Tongue (tissue), 2 donors: Measurements from ENCODE around the gene LRCH2.

- RAMPAGE, long total RNA = no peak
Observed at GRCh38 chrX:107654671-107655690, 26.7 kb downstream of the PRPS1 start.

GRCh38 chrX:107673041-107673883, 45.0 kb downstream of the PRPS1 start:
- RAMPAGE, long total RNA = no peak

GRCh38 chrX:107675145-107675448, 46.8 kb downstream of the PRPS1 start:
- RAMPAGE, long total RNA = no peak

- RAMPAGE, long total RNA = no peak
Observed at GRCh38 chrX:107712158-107712508, 63.5 kb downstream of the TSC22D3 start.

DNA sequence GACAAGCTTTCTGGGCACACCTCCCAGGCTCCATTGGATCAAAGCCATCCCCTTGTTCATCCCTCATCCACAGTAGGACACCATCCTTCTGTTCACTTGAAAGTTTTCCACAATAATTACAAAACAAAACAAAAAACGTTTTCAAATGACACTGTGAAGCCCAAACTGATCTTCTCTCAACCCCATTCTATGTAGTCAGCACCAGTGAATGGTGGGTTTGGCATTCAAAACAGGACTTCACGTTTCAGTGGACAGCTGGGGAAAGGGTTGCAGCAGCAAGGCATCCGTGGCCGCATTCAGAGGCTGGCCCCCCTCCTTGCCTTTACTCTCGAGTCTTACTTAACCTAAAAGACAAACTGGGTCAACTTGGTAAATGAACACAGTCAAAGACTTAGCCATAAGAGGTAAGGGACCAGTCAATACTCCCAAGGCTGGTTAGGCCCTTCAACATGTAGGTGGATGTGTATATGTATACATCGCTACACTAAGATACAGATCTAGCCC, 62.2 kb downstream of the TSC22D3 start:
- RAMPAGE, long total RNA = no peak

GRCh38 chrX:107725494-107726401, 49.8 kb downstream of the TSC22D3 start:
- RAMPAGE, long total RNA = no peak

GRCh38 chrX:108018608-108019021, 26.2 kb upstream of the VSIG1 start:
- RAMPAGE, long total RNA = no peak

- RAMPAGE, long total RNA = no peak
Observed at GRCh38 chrX:108737014-108737702, 795 bp upstream of the IRS4 start.

GRCh38 chrX:109537151-109537800, 632 bp downstream of the NXT2 start:
- RAMPAGE, long total RNA = no peak

GRCh38 chrX:109688184-109689134, 44.6 kb downstream of the ACSL4 start:
- RAMPAGE, long total RNA = no peak

GRCh38 chrX:110003702-110003892, 683 bp downstream of the TMEM164 start:
- RAMPAGE, long total RNA = no peak

DNA sequence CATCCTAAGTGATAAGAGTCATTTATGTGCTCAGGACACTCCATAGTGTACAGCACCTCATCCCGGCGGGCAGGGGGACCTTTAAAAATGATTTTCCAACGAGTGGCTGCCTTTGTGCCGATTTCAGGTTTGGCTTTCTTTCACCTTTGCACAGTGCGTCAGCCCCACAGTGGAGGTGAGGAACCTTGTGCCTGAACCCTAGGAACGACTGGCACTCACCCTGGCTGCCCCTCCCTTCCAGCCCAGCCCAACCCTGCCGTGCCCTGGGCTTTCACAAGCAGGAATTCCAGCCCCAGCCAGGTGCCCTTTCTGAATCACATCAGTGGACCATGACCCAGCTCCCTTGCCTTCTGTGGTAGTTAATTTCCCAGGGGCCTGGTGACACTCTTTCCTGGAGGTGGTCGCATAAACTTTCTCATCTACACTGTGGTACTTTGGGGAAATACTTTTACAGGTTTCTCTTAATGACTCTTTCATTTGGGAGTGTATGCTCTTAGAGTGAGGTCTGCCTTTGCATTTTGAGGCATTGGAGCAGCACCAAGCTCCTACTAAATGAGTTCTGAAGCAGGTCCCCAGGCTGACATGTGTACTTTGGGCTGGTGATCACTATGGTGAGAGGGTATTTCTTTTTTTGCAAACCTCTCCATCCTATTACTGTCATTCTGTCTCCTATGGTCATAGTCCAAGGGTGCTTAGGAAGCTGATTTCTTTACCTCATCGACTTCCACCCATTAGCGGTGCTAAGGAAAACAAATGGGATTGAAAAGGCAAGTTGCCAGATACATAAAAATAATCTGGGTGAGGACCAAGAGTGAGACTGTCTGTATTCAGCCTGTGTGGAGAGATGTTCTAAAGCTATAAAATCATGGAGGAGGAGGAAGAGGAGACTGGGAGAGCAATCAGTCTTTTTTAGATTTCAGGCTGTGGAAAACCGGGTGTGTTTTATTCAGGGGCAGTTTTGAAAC, 1.6 kb downstream of the TMEM164 start:
- RAMPAGE, long total RNA = no peak

- RAMPAGE, long total RNA = no peak
Observed at GRCh38 chrX:110478188-110478515, 42.5 kb upstream of the TDGF1P3 start.

DNA sequence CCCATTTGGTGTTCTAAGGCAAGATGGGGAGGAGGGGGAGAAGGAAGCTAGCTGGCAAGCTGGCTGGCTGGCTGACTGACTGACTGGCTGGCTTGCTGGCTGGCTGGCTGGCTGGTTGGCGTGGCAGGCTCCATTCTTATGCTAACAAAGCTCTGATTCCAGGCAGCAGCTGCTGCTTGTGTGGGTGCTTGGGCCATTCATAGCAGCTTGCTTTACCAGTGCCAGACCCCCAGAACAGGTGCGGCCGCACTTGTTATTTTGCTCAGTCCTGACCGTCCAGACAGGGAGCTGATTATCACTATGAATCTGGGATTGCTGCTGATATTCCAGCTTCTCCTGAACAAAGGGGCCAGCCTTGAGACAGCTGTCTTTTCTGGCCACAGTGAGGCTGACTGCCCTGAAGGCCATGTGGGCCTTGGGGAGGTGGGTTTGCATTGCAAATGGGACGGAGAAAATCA, 131.2 kb upstream of the PAK3 start:
- RAMPAGE, long total RNA = no peak

DNA sequence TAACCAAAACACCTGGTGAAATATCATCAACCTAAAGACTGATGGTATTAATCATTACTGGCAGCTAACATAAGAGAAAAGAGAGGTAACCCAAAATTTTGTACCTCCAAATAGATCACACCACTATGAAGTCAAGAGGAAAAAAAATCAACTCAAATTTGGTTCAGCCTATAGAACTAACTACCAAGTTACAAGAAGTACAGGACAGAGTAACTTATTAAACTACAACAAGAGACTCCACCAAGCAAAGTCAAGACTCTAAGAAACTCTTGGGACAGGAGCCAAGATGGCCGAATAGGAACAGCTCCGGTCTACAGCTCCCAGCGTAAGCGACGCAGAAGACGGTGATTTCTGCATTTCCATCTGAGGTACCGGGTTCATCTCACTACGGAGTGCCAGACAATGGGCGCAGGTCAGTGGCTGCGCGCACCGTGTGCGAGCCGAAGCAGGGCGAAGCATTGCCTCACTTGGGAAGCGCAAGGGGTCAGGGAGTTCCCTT, 38.6 kb upstream of the LHFPL1 start:
- RAMPAGE, long total RNA = no peak

DNA sequence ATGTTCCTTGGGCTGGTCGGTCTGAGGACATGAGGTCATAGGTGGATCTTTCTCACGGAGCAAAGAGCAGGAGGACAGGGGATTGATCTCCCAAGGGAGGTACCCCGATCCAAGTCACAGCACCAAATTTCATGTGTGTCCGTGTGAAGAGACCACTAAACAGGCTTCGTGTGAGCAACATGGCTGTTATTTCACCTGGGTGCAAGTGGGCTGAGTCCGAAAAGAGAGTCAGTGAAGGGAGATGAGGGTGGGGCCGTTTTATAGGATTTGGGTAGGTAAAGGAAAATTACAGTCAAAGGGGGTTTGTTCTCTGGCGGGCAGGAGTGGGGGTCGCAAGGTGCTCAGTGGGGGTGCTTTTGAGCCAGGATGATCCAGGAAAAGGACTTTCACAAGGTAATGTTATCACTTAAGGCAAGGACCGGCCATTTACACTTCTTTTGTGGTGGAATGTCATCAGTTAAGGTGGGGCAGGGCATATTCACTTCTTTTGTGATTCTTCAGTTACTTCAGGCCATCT, 22.8 kb downstream of the HTR2C start:
- RAMPAGE, long total RNA = no peak

GRCh38 chrX:115233082-115234412, at the start of gene LRCH2:
Gene LRCH2 (minus strand): TSS chrX:115234096.
- RAMPAGE, long total RNA = no peak

GRCh38 chrX:115559282-115560150, 1.5 kb upstream of the PLS3 start:
- RAMPAGE, long total RNA = no peak

DNA sequence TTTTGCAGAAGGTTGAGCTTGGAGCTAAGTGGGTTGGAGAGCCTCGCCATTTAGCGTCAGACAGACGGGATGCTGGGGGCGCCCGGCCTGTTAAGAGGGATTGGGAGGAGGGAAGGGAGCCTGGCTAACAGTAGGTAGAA, 1.3 kb downstream of the PLS3 start:
- RAMPAGE, long total RNA = no peak

GRCh38 chrX:115598804-115599391, 37.9 kb downstream of the PLS3 start:
- RAMPAGE, long total RNA = no peak